ENCODE data around the genes DDX50, DDX21, HKDC1, NEUROG3, EIF4EBP2 and PALD1.

GRCh38 chr10:68112100-68112570, 2.8 kb downstream of the MYPN start:
- PRO-cap, result no peak

DNA sequence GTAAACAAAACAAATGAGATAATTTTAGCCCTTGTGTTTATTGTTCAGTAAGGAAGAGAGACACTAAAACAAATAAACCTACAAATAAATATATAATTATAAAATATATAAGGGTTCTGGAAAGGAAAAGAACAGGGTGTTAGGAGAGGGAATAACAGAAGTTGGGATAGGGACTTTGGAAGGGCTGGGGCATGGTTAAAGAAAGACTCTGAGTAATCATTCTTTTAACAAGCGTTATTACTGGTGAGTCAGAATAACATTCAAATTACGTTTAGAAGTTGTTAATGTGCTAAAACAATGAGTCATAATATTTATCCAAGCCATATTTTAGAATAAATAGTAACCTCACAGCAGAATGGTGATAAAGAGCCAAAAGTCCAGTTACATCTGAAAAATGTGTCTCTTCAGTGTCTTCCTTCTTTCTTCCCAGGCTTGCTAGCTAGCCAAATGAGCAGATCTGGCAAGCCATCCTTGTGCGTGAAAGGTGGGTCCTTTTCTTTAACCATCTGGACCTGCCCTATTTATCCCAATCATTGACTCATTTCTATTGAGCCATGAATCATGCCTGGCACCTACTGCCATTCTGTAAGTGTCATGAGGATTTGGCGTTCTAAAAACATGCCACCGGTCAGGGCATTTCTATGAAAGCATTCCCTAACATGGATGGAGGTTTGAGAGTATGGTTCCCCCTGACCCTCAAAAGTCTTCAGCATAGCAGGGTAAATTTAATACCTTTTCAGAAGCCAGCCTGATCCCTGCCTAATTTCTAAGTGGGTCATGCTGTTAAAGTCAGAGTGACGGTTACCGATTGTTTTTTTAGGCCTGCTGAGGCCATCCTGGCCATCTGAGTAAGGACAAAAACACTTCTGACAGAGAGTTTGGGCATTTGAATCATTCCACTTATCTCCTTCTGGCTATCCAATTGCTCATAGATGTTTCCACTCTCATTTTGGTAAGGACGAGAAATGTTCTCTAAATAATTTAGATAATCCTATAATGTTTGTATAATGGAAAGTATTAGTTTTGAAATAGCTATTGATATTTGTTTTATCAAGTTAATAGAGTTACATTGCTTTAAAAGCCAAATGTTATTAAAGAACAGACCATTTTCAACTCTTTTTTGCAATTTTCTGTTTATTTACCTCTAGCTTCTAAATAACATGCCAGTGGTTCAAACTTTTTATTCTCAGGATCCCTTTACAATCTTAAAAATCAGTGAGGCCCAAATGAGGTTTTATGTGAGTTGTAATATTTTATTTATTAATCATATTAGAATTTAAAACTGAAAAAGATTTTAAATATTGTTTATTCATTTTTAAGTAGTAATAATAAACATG, 27.0 kb downstream of the MYPN start:
- PRO-cap, result no peak

DNA sequence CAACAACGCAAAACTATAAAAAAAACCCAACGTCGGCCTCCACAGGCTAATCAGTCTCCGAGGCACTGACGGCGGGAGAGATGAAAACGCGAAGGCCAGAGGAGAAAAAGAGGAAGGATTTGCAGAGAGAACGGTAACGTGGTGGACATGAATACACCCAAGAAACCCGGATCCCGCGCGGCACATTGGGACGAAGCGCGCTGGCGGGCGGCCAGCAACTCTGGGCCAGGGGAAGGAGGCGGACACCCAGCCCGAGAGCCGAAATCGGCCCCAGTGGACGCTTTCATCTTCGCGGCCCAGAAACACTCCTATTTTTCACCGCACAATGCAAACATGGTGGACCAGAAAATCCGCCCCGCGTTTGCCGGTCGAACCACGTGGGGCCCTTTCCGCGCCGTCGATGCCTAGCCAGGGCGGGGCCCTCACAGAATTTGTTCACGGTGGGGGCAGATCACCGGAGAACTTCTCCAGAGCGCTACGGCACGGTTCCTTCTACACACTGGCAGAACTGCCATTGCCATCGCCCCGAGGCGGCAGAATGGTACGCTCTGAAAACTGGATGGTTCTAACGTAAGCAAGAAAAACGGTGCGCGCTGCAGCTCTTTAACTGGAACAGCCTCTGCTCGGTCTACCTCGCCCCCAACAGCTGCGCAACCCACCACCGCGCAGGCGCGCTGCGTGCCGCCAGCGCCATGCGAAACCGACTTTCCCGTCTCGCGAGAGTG, 433 bp upstream of the HNRNPH3 start:
- PRO-cap, result bidirectional peak, plus-strand start at position 183 of the sequence, minus-strand start at position 187 of the sequence; bidirectional peak, plus-strand start at position 449 of the sequence, minus-strand start at position 275 of the sequence; bidirectional peak, plus-strand start outside the sequence, minus-strand start at position 644 of the sequence

DNA sequence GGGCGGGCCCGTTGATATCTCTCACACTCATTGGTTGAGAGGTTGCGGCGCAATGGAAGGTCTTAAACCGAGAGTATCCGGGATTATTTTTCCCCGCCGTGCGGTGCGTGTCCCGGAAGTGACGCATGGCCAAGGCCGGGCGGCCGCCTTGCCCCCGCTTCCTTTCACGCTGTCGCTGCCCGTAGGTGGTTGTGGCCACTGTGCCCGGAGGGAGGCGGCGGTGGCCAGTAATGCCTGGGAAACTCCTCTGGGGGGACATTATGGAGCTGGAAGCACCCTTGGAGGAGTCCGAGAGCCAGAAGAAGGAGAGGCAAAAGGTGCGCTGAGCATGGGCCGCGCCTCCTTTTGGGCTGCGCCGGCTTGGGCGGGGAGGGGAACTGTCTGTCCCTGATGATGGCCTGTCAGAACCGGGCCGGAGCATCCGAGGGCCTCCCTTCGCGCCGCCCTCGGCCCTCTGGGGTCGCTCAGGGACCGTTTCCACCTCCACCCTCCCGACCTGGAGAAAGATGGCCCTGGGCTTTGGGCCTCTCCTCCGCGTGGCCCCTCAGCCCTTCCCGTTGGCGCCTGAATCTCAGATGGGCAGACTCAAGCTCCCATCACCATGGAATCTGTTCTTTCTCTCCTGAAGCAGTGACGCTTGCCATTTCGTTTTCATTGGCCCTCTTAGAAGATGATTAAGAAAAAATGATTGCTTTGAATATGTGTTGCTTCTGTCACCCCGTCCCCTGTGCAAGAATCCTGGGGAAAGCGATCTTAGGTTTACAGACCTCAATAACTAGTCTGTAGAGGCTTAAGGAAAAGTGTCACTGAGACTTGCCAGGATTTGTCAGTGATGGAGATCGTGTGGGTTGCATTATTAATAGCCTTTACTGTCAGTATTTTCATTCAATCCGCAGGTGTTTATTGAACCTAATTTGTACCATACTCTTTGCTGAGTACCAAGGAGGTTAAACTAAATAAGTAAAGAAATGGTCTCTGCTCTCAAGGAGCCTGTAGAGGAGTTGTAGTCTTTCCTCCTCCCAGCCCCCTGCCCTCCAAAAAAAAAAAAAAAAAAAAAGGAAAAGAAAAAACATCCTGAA, at the start of gene DDX50:
Gene DDX50 (plus strand): TSS at position 161 of the 1,079 bp plus-strand sequence.
- PRO-cap, result bidirectional peak, plus-strand start at position 175 of the sequence, minus-strand start outside the sequence; unidirectional peak, minus-strand start at position 577 of the sequence

DNA sequence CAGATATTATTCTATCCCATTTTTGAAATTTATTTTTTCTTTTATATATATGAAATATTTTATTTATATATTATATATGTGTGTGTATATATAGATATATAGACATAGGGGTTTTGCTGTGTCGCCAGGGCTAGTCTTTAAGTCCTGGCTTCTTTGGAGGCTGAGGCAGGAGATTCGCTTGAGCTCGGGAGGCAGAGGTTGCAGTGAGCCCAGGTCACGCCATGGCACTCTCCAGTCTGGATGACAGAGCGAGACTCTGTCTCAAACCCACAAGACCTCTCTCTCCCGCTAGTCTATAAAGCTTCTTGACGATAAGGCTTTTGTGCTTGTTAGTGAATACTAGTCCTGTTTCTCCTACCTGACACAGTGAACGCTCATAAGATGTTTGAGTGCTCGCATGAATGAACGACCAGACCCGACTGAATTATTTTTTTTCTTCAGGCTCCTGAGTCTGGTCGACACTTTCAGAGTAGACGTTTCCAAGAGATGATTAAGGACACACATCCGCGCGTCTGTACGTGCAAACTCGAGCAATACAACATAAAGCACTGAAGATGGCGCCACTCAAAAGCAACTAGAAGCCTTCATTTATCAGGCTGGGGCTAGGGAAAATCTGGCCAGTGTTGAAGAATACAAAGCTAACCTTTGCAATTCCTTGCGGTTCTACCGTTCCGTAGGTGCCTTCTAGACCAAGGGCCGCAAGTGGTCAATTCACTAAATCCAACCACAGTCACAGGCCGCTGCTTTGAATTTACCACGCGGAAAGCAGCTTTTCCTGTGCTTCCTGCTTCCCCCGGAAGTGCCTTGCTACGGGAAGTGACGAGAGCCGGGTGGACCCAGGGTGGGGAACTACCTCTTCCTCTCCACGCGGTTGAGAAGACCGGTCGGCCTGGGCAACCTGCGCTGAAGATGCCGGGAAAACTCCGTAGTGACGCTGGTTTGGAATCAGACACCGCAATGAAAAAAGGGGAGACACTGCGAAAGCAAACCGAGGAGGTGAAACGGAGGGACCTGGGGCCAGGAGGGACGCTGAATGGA, at the start of gene DDX21:
Gene DDX21 (plus strand): TSS at position 854 of the 1,038 bp plus-strand sequence.
- PRO-cap, result bidirectional peak, plus-strand start at position 854 of the sequence, minus-strand start at position 774 of the sequence

GRCh38 chr10:69219847-69220469, at the start of gene HKDC1:
Gene HKDC1 (plus strand): TSS chr10:69220332.
- PRO-cap, result no peak

DNA sequence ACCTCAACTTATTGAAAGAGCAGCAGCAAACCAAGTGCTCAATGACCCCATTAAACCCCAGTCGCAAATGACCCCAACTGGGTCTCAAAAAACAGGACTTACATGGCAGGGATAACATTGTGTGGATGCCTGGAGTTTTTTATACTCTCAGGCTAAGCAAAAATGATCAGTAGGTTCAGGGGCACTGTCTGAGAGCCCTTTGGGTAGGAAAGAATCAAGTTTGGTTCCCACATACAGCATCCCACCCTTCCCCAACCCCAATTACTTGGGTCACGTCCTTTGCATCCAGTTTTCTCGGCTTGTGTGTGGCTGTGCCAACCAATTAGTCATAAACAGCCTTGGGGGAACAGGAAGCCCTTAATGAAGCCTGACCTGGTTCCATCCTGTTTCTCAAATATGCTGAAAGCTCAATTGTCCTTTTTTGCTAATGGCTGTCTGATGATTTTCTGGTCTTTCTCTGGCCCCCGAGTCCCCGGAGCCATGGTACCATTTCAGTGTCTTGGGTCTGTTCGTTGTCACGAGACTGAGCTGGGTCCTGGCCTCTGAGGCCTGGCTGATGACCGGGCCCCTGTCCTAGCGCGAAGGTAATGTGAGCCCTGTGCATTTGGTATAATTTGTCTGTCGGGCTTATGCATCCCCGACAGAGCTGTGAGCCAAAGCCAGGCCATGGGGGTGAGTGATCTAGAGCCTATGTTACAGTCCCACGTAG, 5.1 kb downstream of the HKDC1 start:
- PRO-cap, result no peak

- PRO-cap, result no peak
Observed at GRCh38 chr10:69316477-69316702, 2.3 kb upstream of the HK1 start.

DNA sequence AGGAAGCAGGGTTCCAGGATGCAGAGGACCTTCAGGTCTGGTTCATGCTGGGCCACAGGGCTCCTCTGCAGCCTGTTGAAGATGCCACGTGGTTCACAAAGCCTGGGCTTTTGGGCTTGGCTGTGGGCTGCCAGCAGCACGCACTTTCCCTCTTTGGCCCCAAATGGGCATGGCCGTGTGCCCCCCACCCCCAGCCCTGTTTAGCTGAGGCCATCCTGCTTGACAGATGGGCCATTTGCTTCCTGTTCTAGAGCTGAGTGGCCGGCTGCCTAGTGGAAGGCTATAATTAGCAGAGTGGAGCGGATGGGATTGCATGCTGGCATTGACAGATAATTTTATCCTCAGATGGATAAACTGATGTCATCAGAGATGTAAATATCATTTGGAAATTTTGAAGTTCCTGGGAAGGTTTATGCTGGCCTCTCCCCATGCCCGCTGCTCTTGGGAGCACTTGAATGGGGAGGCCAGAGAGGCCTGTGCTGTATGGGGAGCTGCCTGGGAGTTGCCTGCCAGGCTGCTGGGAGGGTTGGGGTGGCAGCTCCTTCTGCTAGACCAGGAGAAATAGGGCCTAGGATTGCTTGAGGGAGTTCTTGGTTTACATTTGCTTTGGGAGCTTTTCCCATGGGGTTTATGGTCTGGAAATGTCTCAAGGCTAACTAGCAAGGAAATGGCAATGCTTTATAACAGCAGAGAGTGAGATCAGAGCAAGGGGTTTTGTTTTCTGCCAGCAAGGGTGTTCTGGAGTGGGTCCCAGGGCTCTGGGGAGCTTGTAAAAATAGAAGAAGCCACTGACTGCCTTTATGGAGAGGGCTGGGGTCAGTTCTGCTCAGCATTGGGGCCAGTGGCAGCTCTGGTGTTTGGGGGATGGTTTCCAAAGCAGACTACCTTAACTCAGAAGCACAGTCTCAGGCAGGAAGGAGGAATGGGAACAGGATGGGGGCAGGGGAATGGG, 28.4 kb downstream of the TSPAN15 start:
- PRO-cap, result no peak

DNA sequence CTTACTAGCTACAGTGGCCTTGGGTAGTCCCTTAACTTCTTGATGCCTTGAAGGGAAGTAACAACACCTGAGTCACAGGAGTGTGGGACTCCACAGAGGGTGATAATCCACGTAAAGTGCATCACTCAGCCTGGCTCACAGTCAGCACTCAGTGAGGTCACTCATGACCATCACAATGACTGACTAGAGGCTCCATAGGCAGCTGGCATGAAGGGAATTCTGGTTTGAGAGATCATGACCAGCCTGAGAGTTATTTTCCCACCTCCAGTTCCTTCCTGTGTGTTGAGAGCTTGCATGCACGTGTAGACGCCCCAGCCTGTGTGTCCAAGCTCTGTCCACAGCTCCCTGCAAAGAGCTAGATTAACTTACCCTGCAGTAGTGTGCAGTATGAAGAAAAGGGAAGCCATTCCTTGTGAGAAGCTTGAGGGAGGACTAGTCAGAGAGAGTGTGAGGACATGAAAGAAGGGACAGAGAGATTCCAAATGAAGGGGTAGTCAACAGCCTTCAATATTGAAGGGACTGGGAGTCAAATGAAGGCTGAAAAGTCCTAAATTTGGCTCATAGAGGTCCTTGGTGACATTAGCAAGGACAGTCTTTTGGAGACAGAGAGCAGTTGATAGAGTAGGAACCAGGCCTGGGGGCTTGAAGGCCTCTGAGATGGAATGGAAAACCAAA, 34.6 kb downstream of the NEUROG3 start:
- PRO-cap, result no peak

DNA sequence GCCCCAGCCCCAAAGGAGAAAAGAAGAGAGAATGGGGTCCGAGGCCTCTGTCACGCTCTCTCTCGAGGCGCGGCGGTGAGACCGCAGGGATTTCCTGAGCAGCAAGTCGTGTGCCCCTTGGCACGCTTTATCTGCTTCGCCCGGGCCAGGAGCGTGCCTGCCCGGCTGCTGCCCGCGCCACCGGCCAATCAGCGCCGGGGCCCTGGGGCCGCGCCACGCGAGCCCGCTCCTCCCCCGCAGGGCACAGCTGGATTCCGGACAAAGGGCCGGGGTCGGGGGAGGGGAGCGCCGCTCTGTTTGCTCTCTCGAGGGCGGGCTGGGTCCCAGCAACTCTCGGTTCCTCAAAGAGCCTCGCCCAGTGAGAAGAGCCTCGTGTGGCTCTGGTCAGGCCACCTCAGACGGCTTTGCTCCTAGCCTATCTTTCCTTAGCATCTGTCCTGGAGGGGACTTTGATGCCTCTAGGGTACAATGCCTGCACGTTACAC, at the start of gene NEUROG3:
Gene NEUROG3 (minus strand): TSS at position 100 of the 485 bp plus-strand sequence.
- PRO-cap, result no peak

- PRO-cap, result unidirectional peak, plus-strand start at chr10:69684500
Observed at GRCh38 chr10:69684026-69685209, 54.4 kb downstream of the FAM241B start.

GRCh38 chr10:69709676-69710024, 79.6 kb downstream of the FAM241B start:
- PRO-cap, result no peak

GRCh38 chr10:69891060-69891285, 89.3 kb downstream of the COL13A1 start:
- PRO-cap, result no peak

GRCh38 chr10:70267296-70268035, 16.3 kb downstream of the NPFFR1 start:
- PRO-cap, result no peak

- PRO-cap, result no peak
Observed at GRCh38 chr10:70381391-70381810, 1.0 kb downstream of the LRRC20 start.

DNA sequence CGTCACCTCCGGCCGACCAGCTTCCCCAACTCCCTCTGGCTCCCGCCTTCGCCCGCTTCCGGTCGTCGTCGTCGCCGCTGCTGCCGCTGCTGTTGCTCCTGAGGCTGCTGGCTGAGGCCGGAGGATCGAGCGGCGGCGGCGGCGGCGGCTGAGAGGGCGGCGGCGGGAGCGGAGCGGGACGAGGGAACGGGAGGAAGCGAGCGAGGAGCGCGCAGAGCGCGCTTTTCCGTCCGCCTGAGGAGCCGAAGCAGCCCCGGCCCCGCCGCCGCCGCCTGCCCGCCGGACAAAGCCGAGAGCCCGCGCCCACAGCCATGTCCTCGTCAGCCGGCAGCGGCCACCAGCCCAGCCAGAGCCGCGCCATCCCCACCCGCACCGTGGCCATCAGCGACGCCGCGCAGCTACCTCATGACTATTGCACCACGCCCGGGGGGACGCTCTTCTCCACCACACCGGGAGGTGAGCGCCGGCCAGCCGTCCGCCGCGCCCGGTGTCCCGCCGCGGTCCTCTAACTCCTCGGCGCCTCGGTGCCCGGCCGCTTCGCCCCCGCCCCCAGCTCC, at the start of gene EIF4EBP2:
Gene EIF4EBP2 (plus strand): TSS at position 55 of the 557 bp plus-strand sequence.
- PRO-cap, result bidirectional peak, plus-strand start at position 58 of the sequence, minus-strand start outside the sequence; unidirectional peak, minus-strand start at position 507 of the sequence

- PRO-cap, result no peak
Observed at GRCh38 chr10:70477604-70478205, 862 bp upstream of the PALD1 start.

DNA sequence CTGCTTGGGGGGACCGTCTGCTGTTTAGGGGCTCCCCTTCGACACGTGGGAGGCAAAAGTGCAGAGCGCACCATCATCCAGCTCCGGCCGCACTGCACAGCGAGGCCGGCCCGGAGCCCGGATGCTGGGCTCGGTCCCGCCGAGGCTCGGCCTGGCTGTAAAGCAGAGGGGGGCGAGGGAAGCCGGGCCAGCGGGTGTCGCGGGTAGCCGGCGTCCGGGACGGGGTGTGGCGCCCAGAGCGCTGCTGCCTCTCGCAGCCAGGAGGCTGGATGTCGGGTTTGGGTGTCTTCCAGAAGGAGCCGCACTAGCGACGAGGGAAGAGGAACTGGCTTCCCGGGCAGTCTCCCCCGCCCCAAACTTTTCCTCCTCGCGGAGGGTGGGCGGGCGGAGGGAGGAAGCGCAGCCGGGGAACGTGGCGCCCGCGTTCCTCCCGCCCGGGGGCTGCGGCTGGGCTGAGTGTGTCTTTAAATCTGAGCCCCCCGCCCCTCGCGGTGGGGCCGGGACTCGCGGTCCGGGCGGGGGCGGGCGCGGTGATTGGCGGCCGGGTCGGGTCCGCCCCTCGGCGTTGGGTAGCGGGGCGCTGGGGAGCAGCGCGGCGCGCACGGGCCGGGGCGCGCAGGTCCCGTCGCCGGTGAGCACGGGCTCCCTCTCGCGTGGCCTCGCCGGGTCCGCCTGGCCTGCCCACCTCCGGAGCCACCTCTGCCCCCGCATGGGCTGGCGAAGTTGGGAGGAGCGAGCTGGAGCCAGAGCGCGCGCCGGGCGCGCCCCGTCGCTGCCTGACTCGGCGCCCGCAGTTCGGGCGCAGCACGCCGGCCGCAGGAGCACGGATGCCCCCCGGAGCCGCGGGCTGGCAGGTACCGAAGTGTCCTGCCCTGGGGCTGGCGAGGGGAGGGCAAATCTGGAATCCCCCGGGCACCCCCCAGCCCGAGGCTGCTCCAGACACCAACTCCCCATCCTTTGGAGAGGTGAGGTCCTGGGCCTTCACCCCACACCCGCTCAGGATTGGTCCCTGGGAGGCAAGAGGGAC, at the start of gene PALD1:
Gene PALD1 (plus strand): TSS at position 562 of the 1,027 bp plus-strand sequence.
- PRO-cap, result unidirectional peak, plus-strand start at position 165 of the sequence

GRCh38 chr10:70494266-70494648, 15.7 kb downstream of the PALD1 start:
- PRO-cap, result no peak

Measured in osteocyte (in vitro differentiated cells).